Measurements from ENCODE around the gene CEP57.

DNA sequence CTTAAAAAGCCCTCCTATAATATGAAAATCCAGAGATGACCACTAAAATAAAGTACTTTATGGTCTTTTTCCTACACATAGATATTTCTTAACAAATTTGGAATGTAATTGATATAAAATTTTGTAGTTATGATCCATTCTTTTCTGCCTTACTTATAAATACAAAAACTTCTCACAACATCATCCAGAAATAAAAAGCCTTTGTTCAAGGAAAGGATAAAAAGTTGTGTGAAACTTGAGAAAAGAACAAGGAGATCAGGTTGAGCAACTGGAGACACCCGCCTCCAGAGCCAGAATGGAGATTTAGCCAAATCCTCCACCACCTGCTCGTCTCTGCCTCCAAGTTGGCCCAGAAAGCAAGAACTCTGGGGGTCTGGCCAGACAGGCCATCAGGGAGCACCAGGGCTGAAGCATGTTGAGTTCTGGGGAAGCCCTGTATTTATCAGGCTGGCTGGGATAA lies 15.0 kb downstream of the SMCO4 start:
- PRO-cap, result no peak
- RAMPAGE, long total RNA, 2 experiments, result no peak in any of the 2 experiments

GRCh38 chr11:93530241-93531129 lies 12.7 kb downstream of the SMCO4 start:
- PRO-cap, result no peak
- RAMPAGE, long total RNA, 2 experiments, result no peak in any of the 2 experiments

DNA sequence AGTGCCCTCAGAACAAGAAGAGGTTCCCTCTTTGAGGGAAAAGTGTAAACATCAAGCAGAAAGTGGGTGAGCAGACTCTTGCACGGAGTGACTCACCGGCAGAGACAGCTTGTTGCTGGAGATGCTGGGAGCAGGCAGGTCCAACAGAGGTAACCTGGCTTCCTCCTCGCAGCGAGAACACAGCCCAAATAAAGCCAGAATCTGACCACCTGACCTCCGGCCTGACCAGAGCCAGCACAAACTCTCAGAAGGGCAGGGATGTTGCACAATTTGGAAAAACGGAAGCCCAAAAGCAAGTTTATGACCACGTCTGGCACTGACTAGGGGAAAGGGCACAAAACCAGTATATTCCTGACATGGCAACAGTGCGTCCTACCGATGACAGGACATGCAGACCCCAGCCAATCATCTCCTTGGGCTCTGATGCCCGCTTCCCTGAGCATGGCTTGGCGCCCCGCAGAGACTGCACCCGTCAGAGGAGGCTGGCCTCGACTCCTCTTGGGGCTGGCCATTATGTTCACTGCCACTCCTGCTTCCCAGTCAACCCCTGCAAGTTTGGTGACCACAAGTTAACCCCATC lies 5.4 kb downstream of the SMCO4 start:
- PRO-cap, result unidirectional peak, minus-strand start at position 189 of the sequence
- RAMPAGE, long total RNA, 2 experiments, result no peak in any of the 2 experiments

DNA sequence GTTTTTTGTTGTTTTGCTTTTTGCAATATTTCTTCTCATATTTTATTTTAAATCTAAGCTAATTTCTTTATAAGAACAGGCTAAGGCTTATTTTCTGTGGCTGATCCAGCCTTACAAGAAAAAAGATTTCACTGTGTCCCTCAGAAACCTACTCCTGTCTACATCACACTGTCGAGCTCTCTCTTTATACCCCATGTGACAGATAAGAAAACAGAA lies 1.5 kb downstream of the SMCO4 start:
- PRO-cap, result no peak
- RAMPAGE, long total RNA, 2 experiments, result no peak in any of the 2 experiments

DNA sequence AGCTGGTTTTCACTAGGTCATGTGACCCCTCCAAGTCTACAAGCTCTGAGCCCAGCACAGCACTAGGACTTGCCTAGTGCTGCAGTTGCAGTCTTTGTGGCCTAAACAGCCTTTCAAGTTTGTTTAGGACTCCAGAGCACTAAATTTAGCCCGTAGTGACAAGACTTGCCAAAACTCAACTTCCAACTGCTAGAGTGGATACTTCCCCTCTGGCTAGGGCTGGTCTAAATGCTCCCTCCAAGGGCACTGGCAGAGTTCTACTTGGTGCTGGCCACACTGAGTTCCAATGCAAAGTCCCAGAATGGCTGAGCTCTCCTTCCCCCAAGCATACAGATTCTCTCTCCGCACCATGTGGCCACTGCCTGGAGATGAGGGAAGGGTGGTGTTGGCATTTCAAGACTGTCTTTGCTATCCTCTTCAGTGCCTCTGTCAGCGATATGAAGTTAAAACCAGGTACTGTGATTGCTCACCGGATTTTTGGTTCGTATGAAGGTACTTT lies 25.3 kb downstream of the TAF1D start:
- PRO-cap, result no peak
- RAMPAGE, long total RNA, 2 experiments, result no peak in any of the 2 experiments

DNA sequence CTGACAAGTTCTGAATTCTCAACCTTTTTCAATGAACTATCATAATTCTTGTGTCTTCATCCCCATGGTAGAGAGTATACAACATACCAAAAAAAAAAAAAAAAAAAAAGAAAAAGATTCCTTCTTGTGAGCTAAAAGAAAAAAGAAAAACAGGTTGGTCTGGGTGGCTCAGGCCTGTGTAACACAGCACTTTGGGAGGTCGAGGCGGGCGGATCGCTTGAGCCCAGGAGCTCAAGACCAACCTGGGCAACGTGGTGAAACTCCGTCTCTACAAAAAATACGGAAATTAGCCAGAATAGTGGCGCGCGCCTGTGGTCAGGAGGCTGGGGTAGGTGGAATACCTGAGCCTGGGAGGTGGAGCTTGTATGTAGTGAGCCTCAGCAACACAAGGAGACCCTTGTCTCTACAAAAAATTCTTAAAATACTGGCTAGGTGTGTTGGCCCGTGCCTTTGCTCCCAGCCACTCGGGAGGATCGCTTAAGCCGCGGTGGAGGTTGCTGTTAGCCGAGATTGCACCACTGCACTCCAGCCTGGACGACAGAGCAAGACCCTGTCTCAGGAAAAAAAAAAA lies 1.3 kb downstream of the TAF1D start:
- PRO-cap, result no peak
- RAMPAGE, long total RNA, 2 experiments, result start-site peak on the minus strand in 1 of 2 experiments, centred at position 345 of the sequence, 6 reads per replicate

DNA sequence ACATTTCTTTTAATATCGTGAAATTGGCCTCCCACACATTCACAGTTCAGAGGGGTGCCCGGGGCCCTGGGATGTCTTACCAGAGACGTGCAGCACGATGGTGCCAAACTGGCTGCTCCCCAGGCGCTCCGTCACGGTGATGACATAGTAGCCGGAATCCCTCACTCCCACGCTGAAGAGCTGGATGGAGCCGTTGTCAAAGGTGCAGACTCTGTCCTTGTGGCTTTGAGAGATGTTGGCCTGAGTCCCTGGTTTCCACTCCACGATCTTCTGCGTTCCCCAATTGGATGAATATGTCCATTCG lies 29.5 kb downstream of the VSTM5 start:
- PRO-cap, result unidirectional peak, minus-strand start at position 165 of the sequence
- RAMPAGE, long total RNA, 2 experiments, result no peak in any of the 2 experiments

- PRO-cap, result no peak
- RAMPAGE, long total RNA, 2 experiments, result no peak in any of the 2 experiments
Observed at GRCh38 chr11:94130033-94130584, 1.5 kb downstream of the PANX1 start.

DNA sequence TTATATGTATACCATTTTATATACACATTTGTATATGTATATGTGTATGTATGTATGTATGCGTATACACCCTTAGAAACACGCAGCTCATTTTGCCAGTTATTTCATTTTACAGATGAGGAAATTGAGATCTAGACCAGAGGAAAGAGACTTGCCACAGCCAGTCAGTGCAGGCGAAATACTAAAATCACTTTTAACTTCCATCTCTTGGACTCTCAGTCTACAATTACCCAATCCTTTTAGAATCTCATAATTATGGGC lies 638 bp downstream of the C11orf97 start:
- PRO-cap, result no peak
- RAMPAGE, long total RNA, 2 experiments, result no peak in any of the 2 experiments

- PRO-cap, result no peak
- RAMPAGE, long total RNA, 2 experiments, result no peak in any of the 2 experiments
Observed at GRCh38 chr11:94733681-94734229, 34.4 kb upstream of the AMOTL1 start.

GRCh38 chr11:94750489-94751239 lies 17.5 kb upstream of the AMOTL1 start:
- PRO-cap, result no peak
- RAMPAGE, long total RNA, 2 experiments, result no peak in any of the 2 experiments

GRCh38 chr11:94821432-94821932 lies 53.3 kb downstream of the AMOTL1 start:
- PRO-cap, result no peak
- RAMPAGE, long total RNA, 2 experiments, result no peak in any of the 2 experiments

DNA sequence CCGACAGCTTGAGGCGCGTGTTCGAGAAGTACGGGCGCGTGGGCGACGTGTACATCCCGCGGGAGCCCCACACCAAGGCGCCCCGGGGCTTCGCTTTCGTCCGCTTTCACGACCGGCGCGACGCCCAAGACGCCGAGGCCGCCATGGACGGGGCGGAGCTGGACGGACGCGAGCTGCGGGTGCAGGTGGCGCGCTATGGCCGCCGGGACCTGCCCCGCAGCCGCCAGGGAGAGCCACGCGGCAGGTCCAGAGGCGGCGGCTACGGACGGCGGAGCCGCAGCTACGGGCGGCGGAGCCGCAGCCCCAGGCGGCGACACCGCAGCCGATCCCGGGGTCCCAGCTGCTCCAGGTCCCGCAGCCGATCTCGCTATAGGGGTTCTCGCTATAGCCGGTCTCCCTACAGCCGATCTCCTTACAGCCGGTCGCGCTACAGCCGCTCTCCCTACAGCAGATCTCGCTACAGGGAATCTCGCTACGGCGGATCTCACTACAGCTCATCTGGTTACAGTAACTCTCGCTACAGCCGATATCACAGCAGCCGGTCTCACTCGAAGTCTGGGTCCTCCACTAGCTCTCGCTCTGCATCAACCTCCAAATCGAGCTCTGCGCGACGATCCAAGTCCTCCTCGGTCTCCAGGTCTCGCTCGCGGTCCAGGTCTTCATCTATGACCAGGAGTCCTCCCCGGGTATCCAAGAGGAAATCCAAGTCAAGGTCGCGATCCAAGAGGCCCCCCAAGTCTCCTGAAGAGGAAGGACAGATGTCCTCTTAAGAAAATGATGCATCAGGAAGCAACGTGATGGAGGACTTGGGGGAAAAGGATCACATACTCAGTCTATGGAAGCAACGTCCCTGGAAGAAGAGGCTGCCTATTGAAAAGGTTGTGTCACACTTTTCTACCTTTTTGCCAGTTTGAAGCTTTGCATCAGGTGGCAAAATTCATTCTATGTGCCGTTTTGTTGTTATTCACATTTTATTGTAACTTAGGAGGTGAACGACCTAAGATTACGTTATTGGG lies 895 bp downstream of the SRSF8 start:
- PRO-cap, result bidirectional peak, plus-strand start at position 243 of the sequence, minus-strand start at position 170 of the sequence; bidirectional peak, plus-strand start at position 547 of the sequence, minus-strand start at position 557 of the sequence
- RAMPAGE, long total RNA, 2 experiments, result no peak in any of the 2 experiments

- PRO-cap, result no peak
- RAMPAGE, long total RNA, 2 experiments, result no peak in any of the 2 experiments
Observed at GRCh38 chr11:95512546-95512932, 277.0 kb downstream of the FAM76B start.

GRCh38 chr11:95785957-95786741 lies 3.4 kb downstream of the FAM76B start:
- PRO-cap, result no peak
- RAMPAGE, long total RNA, 2 experiments, result start-site peak on the minus strand in 1 of 2 experiments, at chr11:95786153-95786600 at its widest, 23 reads per replicate

DNA sequence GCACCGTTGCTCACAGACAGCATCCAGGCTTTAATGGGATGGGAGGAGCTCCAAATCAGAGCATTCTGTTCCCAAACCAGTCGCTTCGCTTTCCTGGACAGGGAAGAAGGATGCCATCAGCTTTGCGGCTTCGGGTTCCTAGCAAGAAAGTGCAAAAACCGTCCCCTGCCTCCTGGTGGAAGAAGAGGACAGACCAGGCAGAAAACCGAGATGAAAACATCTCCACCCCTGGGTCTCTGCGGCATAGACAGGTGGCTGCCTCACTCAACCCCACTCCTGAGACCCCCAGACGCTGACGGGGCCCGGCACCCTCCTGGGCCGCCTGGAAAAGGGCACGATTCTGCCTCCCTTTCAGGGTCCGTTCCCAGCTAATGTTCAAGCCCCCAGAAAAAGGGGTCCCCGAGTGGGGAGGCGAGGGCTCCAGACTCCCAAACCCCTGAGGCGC lies 705 bp downstream of the FAM76B start:
- PRO-cap, result no peak
- RAMPAGE, long total RNA, 2 experiments, result no peak in any of the 2 experiments

DNA sequence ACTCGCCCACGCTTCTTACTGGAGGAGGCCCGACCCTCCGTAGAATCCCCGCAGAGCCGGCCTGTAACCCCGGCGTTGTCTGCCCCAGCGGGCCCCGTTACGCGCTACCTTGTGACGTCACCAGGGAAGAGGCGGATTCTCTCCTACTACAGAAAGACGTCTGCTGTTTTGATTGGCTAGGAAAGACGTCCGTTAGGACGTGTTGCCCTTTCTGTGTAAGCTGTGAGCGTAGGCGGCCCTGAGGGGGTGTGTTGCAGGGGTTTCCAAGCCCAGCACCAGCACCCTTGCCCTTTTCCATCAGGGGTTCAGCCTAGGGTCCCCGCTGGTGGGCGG lies at the start of gene CEP57:
CEP57 (plus strand) TSS at position 208 of the 333 bp plus-strand sequence.
- PRO-cap, result bidirectional peak, plus-strand start at position 195 of the sequence, minus-strand start at position 99 of the sequence
- RAMPAGE, long total RNA, 2 experiments, result start-site peak on the plus strand in 1 of 2 experiments, centred at position 232 of the sequence, 111 reads per replicate

DNA sequence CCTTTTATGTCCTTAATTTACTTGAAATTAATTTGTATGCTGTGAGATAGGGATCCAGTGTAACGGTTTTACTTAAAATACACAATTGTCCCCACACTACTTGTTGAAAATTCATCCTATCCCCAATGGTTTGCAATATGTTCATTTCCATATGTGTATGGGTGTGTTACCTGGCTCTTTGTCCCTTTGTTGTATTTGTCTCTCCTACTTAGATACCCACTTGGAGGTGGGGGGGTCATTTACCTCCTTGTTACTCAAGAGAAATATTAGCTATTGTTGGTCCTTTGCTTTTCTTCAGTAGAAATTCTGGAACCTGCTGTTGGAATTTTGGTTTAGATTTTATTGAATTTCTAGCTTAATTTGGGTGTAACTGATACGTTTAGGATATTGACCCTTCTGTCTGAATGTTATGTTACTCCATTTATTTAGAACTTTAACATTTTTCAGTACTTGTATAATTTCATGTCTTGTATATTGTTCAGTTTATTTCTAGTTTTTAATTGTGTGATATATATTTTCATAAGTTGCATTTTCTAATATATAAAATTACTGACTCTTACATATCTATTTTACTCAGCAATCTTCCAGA lies 4.6 kb downstream of the CEP57 start:
- PRO-cap, result no peak
- RAMPAGE, long total RNA, 2 experiments, result no peak in any of the 2 experiments

DNA sequence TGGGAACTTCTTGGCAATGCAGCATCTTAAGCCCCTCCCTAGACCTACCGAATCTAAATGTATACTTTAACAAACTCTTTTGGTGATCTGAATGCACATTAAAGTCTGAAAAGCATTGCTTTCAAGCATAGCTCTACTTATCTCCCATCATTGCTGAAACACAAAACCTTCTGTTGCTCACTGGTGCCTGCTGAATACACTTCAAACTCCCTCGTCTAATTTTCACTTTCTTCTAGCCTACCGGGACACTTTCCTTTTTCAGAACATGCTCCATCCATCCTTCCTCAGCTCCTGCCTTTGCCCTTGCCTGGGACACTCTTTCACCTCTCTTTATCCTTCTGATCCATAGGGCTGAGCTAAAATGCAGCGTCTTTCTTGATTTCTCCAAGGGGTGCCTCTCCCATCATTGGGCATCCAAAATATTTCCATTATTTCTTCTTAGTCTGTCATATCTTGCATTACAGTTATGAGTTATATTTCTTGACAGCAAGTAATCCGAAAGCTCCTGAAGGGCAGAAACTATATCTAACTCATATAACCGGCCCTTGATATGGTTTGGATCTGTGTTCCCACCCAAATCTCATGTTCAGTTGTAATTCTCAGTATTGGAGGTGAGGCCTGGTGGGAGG lies 192.0 kb downstream of the MAML2 start:
- PRO-cap, result no peak
- RAMPAGE, long total RNA, 2 experiments, result no peak in any of the 2 experiments

GRCh38 chr11:96214785-96215202 lies 128.2 kb downstream of the MAML2 start:
- PRO-cap, result no peak
- RAMPAGE, long total RNA, 2 experiments, result no peak in any of the 2 experiments

Measured in lower leg skin (tissue), 2 donors.